ENCODE measurements around a stretch of chr12.

DNA sequence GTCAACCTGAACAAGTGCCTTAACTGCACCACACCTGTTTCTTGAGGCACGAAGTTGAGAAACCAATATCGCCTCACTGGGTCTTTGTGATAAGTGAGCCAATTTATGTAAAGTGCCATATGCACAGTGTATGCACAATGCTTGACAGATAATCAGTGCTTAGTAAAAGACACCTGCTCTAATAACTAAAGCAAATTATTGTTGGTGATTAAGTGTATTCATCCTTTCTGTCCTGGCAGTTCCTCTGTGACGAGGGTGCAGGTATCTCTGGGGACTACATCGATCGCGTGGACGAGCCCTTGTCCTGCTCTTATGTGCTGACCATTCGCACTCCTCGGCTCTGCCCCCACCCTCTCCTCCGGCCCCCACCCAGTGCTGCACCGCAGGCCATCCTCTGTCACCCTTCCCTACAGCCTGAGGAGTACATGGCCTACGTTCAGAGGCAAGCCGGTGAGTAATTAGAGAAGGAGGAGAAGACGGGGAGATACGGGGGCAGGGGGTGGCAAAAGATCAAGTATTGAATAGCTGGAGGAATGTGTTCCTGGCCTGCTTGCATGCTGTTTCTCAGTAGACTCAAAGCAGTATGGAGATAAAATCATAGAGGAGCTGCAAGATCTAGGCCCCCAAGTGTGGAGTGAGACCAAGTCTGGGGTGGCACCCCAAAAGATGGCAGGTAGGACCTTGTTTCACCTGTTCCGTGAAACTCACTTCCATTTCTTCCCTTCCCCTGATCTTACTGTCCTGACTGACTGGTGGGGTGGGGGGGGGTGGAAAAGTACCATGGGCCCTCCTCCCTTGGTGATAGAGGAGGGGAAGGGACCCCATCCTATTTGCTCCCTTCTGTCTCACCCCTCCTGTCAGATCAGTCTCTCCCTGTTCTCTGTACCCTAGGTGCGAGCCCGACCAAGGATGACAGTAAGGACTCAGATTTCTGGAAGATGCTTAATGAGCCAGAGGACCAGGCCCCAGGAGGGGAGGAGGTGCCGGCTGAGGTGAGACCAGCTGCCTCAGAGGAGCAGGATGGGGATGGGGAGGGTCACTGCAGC is 21.9 kb downstream of the OS9 start:
- RRBS, 2 experiments, result 73 to 81% methylated on average over 4 of the region's 19 CpGs

- RRBS, 2 experiments, result no CpG with 5 or more reads among the region's 3 CpGs
Measured at GRCh38 chr12:57718909-57719319, 19.6 kb downstream of the AGAP2 start.

DNA sequence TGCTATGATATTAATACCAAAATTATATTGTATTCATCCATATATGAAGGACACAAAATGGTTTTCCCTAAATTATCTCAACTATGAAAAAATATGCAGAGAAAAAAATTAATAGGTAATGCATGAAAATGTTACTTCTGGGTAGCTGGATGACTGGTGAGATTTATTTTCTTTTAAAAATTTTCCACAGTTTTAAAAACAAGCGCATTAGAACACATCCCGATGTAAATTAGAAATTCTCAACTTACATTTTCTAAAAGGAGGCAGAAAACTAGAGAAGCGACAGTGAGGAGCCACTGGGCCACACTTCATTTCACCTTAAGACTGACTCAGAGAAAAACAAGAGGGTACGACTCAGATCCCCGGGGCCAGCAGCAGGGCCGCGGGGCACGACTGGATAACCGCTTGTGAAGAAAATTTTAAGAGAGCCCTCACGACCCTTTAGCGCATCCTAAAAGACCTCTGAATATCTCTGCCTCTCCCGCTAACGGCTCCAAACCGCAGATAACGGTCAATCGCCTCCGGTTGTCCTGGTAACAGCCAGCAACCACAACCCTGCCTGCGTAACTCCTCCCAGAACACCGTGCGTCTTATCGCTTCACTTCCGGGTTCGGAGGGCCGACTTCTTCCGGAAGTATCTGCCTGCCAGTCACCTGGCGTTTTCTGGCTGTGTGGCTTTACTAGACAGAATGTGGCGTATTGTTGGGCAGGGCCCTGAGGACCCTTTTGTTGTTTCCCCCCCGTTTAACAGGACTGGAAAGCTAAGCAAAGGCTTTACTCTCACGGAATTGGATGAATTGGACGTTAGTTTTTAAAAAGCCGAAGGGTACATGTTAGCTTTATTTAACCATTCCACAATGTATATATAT is 5.5 kb upstream of the ATP23 start:
- RRBS, 2 experiments, result 2% methylated on average over 5 of the region's 31 CpGs

DNA sequence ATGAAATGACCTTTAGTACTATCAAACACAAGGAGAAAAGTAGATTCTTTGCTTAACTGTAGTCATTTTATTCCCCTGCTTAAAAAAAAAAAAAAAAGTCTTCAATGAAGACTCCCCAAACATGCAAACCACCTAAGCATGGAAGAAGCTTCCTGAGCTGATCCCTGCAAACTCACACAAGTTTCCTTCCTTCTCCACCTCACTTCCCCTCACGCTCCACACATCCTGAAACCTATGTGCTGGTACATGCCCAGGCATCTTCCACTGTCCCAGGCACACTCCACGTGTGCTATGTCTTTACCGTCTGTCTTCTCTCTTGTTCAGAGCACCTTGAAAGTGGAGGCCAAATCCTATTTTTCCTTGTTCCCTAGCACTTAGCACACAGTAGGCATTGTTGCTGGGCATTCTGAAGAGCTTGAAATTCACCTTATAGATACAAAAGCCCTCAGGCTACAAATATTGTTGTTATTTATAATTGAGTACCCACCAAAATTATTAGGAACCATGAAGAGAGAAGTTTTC is 13.4 kb downstream of the LRIG3 start:
- RRBS, 2 experiments, result no CpG with 5 or more reads among the region's 3 CpGs

GRCh38 chr12:58921455-58922099 is 1.3 kb upstream of the LRIG3 start:
- RRBS, 2 experiments, result no CpG with 5 or more reads among the region's 7 CpGs

- RRBS, 2 experiments, result no CpG with 5 or more reads among the region's 6 CpGs
Measured at GRCh38 chr12:58939618-58940080, 19.3 kb upstream of the LRIG3 start.

DNA sequence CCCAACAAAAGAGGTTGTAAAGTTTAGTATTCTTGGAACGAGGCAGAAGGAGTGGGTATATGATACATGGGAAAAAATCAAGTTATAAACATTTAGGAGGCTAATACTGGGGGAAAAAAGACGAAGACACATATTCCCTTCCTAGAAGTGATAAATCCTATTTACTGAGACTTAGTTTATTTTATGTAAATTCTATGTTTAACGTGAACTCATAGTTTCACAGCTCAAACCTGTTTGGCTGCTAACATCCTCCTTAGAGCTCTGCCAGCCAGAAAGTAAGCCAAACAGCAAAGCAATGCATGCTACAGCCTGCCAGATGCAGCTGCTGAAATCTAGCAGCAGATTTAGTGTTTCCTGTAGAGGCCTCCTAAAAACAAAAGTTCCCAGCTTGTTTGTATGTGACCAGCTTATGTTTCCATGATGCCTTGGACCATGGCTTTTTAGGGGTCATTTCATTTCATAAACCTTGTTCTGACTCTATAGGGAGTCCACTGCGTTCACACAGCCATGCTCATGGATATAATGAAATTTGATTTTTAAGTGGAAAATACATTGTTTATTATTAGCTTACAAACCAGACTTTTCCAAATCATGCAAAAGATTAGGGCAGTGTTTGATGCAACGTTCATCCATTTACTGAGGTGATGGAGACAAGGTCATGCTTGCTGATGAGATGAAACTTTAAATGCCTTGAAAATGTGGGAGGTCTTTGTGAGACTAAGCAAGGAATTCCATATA is 157.3 kb upstream of the LRIG3 start:
- RRBS, 2 experiments, result no CpG with 5 or more reads among the region's 5 CpGs

- RRBS, 2 experiments, result no CpG with 5 or more reads among the region's 1 CpG
Measured at GRCh38 chr12:59080131-59080404, 159.8 kb upstream of the LRIG3 start.

- RRBS, 2 experiments, result no CpG with 5 or more reads among the region's 4 CpGs
Measured at GRCh38 chr12:59597326-59597829, 1.5 kb downstream of the SLC16A7 start.

DNA sequence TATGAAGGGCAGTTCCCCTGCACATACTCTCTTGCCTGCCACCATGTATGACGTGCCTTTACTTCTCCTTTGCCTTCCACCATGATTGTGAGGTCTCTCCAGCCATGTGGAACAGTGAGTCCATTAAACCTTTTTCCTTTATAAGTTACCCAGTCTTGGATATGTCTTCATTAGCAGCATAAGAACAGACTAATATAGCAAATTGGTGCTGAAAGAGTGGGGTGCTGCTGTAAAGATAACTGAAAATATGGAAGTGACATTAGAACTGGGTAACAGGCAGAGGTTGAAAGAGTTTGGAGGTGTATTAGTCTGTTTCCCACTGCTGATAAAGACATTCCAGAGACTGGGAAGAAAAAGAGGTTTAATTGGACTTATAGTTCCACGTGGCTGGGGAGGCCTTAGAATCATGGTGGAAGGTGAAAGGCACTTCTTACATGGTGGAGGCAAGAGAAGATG is 70.8 kb downstream of the SLC16A7 start:
- RRBS, 2 experiments, result no CpG with 5 or more reads among the region's 2 CpGs

- RRBS, 2 experiments, result no CpG with 5 or more reads among the region's 6 CpGs
Measured at GRCh38 chr12:60270315-60270645, 674.5 kb downstream of the SLC16A7 start.

DNA sequence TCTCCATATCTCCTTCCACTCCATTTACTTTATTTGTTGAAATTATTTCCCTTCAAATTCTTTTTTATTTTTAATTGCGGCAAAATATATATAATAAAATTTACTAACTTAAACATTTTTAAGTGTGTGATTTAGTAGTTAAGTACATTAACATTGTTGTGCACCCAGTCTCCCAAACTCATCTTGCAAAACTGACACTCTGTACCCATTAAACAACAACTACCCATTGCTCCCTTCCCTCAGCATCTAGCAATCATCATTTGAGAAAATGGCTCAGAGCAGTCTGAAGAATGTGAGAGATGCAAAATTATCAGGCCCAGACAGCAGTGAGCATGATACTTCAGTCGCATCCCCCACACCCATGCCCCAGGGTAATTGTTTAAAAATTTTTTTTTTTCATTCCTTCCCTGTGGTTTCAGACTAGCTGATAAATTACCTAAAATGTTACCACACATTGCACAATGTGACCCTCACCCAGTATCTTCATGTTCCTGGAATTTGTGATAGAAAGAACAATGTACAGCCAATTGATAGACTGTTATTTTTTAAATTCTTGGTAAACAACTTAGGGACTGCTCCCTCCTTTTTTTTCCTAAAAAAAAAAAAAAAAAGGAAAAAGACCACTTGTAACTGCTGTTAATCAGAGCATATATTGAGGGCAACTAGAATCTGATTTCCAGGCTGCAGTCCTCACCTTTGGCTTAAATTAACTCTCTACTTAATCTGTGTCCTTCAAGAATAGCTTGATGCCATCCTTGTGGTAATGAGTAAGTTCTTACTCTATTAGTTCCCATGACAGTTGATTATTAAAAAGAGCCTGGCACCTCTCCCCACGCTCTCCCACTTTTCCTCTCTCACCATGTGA is 11.3 kb upstream of the USP15 start:
- RRBS, 2 experiments, result no CpG with 5 or more reads among the region's 3 CpGs

DNA sequence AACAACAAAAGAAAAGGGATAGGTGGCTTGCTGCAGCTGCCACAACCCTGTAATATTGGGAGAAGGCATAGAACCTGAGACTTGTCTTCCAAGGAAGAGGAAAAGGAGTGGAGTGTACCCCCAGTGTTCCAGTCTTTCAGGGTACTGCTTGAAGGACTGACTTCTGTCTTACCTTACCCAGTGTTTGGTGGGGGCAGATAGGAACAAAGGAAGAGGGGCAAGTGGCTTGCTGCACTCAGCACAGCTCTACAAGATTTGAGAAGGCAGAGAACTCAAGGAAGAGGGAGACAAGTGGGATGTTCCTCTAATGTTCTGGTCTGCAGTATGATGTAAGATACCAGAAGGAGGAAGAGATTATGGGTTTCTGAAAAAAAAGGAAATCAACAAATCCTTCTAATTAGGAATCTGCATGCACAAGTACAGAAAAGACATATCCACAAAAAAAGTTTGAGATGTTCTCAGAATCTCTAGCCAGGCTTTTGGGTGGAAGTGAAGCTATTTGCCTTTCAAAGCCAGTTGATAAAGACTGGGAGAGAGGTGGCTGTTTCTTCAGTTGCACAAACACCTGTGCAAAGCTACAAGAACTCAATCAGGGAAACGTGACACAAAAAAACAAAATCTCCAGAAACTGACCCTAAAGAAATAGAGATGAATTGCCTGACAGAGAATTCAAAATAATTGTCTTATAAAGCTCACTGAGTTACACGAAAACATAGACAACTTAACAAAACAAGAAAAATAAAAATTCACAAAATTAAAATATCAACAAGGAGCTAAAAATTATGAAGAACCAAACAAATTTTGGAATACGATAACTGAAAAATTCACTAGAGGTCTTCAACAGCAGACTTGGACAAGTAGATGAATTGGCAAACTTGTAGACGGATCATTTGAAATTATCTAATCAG is 37.2 kb downstream of the USP15 start:
- RRBS, 2 experiments, result no CpG with 5 or more reads among the region's 4 CpGs

DNA sequence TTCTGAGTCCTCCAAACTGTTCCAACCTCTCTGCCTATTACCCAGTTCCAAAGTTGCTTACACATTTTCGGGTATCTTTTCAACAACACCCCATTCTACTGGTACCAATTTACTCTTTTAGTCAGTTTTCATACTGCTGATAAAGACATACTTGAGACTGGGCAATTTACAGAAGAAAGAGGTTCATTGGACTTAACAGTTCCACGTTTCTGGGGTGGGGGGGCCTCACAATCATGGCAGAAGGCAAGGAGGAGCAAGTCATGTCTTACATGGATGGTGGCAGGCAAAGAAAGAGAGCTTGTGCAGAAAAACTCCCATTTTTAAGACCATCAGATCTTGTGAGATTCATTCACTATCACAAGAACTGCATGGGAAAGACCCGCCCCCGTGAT is 85.3 kb downstream of the USP15 start:
- RRBS, 2 experiments, result no CpG with 5 or more reads among the region's 4 CpGs

DNA sequence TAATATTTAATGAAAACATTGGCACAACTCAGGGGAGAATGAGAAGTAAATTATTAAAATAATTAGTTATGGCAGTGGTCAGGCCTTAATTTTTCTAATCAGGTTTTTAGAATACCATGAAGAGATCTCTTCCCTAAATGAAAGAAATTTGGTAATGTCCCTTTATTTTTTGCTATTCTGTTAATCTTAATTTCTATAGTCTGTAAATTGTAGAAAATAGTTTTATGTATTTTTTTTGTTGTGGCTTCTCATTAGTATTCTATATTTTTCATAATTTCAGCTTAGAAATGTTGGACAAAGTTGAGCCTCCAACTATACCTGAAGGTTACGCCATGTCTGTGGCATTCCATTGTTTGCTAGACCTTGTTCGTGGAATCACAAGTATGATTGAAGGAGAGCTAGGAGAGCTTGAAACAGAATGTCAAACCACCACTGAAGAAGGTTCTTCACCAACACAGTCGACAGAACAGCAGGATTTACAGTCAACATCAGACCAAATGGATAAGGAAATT is 65.6 kb downstream of the MON2 start:
- RRBS, 2 experiments, result no CpG with 5 or more reads among the region's 3 CpGs

GRCh38 chr12:62555951-62556755 is 89.5 kb downstream of the MON2 start:
- RRBS, 2 experiments, result no CpG with 5 or more reads among the region's 11 CpGs

- RRBS, 2 experiments, result no CpG with 5 or more reads among the region's 3 CpGs
Measured at GRCh38 chr12:62724789-62725378, 210.1 kb downstream of the PPM1H start.

DNA sequence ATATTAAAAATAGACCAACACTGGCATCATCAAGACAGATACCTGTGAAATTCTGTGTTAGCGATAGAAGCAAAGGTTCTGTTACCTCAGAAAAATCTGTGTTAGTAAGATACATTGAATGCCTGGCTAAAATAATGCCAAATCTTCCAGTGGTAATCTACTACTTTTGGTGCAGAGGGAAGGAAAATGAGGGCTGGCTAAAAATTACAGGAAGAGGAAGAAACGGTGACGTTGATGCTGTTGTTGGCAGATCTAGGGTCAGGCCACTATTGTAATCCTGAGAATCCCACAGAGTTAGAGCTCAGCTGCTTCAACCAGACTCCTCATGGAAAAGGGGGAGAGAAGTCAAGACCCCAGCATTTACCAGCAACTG is 145.2 kb downstream of the PPM1H start:
- RRBS, 2 experiments, result no CpG with 5 or more reads among the region's 3 CpGs

GRCh38 chr12:62850459-62851157 is 84.3 kb downstream of the PPM1H start:
- RRBS, 2 experiments, result no CpG with 5 or more reads among the region's 4 CpGs

- RRBS, 2 experiments, result 12 to 29% methylated on average over 12 of the region's 30 CpGs
Measured at GRCh38 chr12:63151449-63152075, 561 bp upstream of the AVPR1A start.

Measured in LNCaP clone FGC (cell line).